Thoracic aorta (tissue), 1 donor: ENCODE data around the genes SNIP1 and FHL3.

DNA sequence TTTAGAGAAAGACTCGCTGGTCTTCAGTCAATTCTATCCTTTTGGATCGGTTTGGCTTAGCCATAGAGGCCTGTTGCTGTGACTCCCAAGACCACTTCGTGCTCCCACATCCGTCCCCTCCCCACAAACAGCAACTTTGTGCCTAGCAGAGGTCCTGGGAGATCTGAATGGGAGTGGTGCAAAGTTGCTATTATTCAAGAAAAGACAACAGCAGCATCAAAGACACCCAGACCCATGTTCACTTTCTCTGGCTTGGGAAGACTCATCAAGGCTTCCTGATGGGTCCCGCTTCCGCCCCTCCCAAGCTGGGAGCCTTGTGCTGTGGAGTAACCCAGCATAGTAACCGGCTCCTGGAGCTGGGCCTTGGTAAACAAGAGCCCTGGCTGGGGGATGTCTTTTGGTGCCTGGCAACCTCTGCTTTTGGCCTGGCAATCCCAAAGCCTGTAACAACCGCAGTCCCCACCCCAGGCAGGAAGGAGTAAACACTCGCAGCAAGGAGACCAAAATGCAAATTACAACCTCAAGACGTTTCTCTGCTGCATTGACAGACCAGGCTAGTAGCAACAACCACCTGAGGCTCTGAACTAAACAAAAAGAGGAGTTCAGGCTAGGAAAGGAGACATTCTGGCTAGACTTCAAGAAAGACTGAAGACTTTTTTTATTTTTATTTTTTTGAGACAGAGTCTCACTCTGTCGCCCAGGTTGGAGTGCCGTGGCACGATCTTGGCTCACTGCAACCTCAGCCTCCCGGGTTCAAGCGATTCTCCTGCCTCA, 16.9 kb upstream of the THRAP3 start:
- RAMPAGE, long total RNA = no peak

DNA sequence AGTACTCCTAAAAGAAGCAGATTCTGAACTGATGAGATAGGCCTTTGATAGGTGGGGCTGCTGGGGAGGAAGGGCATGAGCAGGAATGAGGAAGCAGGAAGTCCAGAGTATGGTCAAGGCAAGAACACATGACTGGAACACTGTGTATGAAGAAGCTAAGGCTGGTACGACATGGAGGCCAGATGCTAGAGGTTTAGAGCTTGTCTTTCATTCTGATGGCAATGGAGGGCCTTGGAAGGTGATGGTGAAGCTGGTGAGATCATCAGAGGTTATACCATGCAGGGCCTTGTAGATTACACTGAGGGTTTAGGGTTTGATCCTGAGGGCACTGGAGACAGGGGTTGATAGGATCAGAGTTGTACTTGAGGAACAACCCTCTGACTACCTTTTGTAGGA, 11.4 kb upstream of the THRAP3 start:
- RAMPAGE, long total RNA = no peak

- RAMPAGE, long total RNA = no peak
Observed at GRCh38 chr1:36232216-36233033, 8.2 kb downstream of the THRAP3 start.

GRCh38 chr1:36257076-36257903, 33.0 kb downstream of the THRAP3 start:
- RAMPAGE, long total RNA = no peak

- RAMPAGE, long total RNA = no peak
Observed at GRCh38 chr1:36481808-36482256, 881 bp downstream of the CSF3R start.

GRCh38 chr1:36486568-36487192, 4.0 kb upstream of the CSF3R start:
- RAMPAGE, long total RNA = no peak

- RAMPAGE, long total RNA = no peak
Observed at GRCh38 chr1:37471713-37472027, 2.7 kb upstream of the ZC3H12A start.

- RAMPAGE, long total RNA = no peak
Observed at GRCh38 chr1:37487219-37487573, 12.8 kb downstream of the ZC3H12A start.

DNA sequence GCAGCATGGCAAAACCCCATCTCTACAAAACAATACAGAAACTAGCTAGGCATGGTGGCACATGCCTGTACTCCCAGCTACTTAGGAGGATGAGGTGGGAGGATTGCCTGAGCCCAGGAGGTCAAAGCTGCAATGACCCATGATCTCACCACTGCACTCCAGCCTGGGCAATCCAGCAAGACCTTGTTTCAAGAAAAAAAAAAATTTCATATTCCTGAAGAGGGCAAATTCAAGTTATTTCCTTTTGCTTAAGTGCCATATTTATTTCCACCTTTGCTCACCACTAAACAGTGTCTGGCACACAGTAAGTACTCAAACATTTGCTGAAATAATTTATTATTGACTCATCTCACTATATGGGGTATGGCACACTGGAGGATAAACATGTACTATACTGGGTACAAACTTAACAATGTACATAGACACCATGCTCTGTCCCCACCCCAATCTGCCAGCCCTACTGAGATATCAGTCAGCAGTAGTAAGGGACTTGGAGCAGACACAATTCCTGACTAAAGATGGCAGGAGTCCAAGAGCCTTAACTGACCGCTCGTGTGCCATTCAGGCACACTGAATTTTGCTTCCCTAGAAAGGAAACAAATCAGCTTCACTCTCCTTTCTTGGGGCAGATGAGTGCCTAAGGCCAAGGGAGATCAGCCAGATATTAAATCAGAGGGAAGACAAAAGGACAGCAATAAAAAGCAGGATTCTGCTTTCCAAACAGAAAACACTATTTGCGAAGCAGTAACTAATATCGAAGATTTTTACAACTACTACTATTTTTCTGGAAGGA, 15.4 kb downstream of the MEAF6 start:
- RAMPAGE, long total RNA = no peak

DNA sequence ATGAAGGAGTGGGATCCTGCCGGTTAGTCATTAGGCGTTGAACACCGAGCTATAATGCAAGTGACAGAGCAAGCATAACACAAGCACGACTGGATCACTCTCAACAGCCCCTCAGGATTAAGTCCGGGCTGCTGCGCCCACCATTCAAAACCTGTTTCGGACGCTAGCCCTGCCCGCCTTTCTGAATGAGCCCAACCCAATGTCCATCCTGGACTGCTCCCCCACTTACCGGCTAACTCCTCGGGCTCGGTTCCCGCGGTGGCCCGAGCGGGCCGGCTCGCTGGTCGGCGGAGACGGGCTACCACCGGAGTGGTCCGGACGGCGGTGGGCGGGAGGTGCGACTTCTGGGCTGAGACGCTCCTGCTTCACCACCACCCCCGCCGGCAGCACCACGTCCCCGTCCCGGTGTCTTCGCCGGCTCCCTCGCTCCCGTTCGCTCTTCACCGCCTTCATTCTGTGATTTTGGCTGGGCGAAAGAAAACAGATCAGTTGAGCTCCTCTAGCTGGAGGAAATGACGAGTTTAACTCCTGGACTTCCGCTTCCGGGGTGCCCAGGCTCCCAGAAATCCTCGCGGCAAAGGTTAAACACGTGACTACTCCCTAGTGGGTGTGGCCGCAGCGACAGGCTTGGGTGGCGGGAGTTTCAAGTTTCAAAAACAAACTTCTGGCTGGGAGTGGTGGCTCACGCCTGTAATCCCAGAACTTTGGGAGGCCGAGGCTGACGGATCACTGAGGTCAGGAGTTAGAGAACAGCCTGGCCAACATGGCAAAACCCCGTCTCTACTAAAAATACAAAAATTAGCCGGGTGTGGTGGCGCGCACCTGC, at the start of gene SNIP1:
Gene SNIP1 (minus strand): TSS at position 517 of the 826 bp plus-strand sequence.
- RAMPAGE, long total RNA = start-site peak on the minus strand centred at position 480 of the sequence, 25 bp wide, 69 reads

DNA sequence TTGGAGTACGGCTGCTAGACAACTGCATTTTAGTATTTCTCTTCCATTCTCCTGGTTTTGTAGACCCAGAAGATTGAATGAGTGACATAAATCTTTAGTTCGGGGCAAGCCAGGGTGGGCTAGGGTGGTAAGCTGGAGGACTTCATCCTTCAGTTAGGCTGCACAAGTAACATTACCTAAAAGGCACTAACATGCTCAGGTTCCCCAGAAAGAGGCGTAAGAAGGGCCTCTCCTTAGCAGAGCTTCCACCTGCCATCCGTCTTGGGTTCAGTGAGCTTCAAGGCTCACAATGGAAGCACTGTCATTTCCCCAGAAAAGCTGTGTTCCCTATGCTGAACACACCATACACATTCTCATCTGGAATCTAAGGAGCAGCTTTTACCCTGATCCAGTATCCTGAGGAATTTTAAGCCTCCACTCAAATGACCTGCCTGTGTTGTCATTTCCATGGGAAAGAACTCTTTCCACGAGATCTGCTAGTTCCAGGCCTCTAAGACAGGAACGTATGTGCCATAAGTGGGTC, 9.2 kb downstream of the DNALI1 start:
- RAMPAGE, long total RNA = start-site peak on the plus strand centred at position 311 of the sequence, 276 bp wide, 9 reads

DNA sequence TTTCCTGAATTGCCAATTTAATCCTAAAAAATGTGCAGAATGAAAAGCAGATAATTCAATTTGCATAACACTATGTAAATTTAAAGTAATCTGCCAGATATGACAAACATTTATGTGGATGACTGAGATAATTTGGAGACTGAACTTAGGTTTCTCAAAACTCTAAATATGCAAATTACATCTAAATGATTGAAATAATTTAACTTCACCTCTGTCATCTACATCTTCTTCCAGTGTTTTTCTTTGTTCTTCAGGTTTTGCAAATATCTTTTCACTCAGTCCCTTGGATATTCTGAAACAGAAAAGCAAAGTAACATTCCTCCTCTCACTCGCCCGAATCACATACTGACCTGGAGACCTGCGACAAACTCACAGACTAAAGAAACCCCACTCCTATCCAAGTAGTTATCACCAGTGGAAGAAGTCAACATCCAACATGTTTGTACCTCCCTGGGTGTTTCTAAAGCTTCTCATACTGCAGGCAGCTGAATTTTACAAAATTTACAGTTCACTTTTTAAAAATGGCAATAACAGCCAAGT, 11.4 kb downstream of the DNALI1 start:
- RAMPAGE, long total RNA = no peak

GRCh38 chr1:37568757-37569437, 12.2 kb downstream of the DNALI1 start:
- RAMPAGE, long total RNA = start-site peak on the minus strand at chr1:37569105-37569275, 97 reads

GRCh38 chr1:37676725-37677055, 13.6 kb downstream of the C1orf109 start:
- RAMPAGE, long total RNA = no peak

GRCh38 chr1:37802932-37803811, 4.4 kb upstream of the C1orf122 start:
- RAMPAGE, long total RNA = no peak

DNA sequence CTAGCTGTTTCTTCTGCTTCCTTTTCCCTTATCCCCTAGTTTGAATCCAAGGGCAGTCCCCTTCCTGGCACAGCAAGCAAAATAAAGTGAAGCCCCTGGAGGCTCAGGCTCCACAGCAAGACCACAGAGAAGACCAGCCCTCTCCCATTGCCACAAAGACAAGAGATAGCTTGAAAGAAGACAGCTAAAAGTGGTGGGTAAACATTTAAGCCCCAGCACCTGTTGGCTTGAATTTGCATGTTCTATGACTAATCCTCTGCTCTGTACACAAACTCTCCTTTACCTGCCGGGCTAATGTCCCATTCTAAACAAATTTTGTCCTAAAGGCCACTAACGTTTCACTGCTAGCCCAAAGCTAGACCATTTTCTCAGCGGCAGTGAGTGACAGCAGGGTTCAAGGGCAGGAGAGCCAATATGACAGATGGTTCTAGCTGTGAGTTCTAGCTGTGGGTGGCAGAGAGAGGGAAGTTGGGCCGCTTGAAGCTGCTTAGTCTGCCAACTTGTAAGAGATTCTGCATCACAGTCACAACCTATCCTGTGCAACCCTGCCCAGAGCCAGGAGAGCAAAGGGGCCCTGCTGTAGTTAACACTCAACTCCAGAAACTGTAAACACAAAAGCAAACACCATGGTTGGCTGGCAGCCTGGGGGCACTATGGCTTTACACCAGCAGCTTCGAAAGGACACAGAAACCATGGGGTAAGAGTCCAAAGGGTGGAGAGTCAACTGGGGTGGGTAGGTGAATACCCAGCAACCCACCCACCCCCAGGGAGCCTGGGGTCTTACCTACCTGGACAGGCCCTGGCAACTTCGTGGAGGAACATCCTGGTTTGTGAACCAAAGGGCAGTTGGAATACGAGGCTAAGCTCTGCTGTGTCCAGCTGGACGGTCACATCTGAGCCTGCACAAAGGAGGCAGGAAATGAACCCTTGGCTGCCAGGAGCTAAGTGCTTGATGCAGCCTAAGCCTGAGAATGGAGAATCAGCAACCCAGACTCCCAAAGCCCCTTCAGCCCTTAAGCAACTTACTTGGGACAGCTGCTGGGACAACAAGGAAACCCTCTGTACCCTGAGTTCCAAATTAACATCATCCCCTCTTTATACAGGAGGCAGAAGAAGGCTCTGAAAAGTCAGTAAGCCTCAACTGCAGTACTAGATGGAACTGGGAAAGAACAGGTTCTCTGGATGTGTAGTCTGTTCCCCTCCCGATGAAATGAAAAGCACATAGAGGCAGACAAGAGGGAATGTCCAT, 6.5 kb downstream of the INPP5B start:
- RAMPAGE, long total RNA = no peak

GRCh38 chr1:37989170-37989840, 517 bp downstream of the SF3A3 start:
- RAMPAGE, long total RNA = no peak

DNA sequence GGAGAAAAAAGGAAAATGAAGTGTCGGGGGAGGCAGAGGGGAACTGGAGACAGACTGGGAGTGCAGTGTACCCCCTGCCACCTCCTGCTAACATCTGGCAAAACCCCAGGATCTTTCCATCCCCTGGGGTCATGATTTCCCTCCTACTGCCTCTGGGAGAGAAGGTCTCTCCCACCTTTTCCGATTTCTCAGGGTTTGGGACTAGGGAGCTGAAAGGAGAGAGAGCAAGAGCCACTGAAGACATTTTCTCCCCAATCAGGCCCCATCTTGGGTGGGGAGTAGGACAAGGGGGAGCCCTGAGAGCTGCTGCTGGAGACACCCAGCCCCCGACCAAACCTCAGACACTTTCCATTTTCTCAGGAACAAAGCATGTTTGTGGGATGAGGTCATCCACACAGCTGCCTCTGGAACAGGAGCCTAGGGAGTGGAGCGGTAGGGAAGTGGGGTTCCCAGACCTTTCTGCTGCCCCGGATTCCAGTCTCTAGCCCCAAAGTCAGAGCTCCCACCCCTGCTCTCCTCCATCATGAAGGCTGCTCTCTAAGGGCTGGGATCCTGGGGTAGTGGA, 5.0 kb downstream of the FHL3 start:
- RAMPAGE, long total RNA = no peak

DNA sequence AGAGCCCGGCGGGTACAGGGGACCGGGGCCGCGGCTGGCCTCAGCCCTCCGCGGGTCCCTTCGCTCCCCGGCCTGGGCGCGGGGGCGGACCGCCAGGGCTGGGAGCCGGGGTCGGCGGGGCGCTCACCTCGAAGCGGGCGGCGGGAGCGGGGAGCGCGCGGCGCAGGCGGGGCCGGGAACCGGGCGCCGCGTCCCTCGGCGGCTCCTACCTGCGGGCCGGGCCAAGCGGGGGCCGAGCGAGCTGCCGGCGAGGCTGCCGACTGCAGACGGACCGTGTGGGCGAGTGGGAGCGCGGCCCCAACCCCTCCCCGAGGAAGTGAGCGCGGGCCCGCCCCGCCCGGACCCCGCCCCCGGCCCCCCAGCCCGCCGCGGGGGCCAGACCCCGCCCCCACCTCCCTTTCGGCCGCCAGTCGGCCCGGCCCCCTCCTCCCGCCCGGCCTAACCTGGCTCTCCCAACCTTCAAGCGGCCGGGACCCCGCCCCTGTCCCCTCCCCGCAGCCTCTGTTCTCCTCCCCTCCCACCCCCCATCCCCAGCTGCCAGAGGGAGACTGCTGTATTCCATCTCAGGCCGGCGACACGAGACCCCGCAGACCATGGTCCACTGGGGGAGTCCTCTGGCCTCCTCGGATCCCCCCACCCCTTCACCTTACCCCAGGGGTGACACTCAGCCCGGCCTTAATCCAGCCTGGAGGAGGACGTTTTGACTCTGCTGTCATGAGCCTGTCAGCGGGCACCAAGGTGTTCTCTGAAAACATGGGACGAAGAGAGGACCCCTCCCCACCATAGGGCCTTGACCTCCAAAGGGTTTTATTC, at the start of gene FHL3:
Gene FHL3 (minus strand): TSS at position 285 of the 813 bp plus-strand sequence.
- RAMPAGE, long total RNA = start-site peak on the minus strand centred at position 282 of the sequence, 67 bp wide, 35 reads

GRCh38 chr1:38028541-38029018, 16.0 kb downstream of the UTP11 start:
- RAMPAGE, long total RNA = no peak